ENCODE results near the gene ZNF862.

DNA sequence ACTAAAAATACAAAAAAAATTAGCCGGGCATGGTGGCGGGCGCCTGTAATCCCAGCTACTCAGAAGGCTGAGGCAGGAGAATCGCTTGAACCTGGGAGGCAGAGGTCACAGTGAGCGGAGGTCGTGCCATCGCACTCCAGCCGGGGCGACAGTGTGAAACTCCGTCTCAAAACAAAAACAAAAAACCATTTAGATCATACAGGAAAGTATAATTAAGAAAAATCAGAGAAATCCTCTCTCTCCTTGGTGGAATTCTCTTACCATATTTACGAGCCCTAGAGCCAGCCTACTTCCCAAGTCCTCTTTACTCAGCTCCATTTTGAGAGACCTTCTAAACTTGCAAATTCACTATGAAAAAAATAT, 12.8 kb upstream of the EZH2 start:
- PRO-cap = no peak
- RAMPAGE, long total RNA, 3 experiments = no peak in any of the 3 experiments

GRCh38 chr7:149196691-149197111, 1.4 kb downstream of the ZNF282 start:
- PRO-cap = no peak
- RAMPAGE, long total RNA, 3 experiments = no peak in any of the 3 experiments

DNA sequence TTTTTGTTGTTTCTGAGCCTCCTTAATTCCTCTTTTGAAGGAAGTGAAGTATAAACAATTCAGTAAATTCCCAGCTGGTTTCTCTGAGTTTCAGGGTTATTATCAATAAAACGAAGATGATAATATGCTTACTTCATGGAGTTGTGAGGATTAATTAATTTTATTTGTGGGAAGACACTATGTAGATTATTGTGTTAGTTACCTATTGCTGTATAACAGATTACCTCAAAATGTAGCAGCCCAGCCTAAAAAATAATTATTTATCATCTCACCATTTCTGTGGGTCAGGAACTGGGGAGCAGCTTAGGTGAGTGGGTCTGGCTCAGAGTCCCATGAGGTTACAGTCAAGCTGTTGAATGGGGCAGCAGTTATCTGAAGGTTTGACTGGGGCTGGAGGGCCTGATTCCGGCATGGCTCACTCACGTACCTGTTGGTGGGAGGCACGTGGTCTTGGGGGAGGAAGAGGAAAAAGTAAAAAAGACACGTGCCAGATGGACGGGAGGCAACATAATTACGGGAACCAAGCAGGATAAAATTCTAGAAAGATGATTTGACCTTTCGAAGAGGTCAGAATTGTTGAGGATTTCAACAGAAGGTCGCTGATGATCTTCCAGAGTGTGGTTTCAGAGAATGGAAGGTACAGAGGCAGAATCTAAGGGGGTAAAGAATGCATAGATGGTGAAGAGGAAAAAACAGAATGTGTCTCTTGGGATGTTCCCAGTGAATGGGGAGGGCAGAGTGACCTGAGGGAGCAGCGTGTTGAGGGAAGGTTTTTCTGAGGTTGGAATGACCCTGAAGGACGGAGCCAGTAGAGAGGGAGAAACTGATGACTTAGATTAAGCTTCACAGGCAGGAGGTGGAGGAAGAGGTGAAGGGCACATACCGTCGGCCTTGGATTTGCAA, 8.6 kb downstream of the ZNF282 start:
- PRO-cap = no peak
- RAMPAGE, long total RNA, 3 experiments = no peak in any of the 3 experiments

- PRO-cap = no peak
- RAMPAGE, long total RNA, 3 experiments = no peak in any of the 3 experiments
Measured at GRCh38 chr7:149225858-149227184, 13.1 kb upstream of the ZNF212 start.

GRCh38 chr7:149284737-149285620, 23.0 kb downstream of the ZNF783 start:
- PRO-cap = unidirectional peak, plus-strand start at chr7:149285311; unidirectional peak, plus-strand start at chr7:149285345
- RAMPAGE, long total RNA, 3 experiments = start-site peak on the plus strand in 1 of 3 experiments, at chr7:149285281-149285329 at its widest, 11 reads per replicate

GRCh38 chr7:149355066-149356214, 93.4 kb downstream of the ZNF783 start:
- PRO-cap = no peak
- RAMPAGE, long total RNA, 3 experiments = no peak in any of the 3 experiments

- PRO-cap = no peak
- RAMPAGE, long total RNA, 3 experiments = no peak in any of the 3 experiments
Measured at GRCh38 chr7:149369568-149370052, 91.3 kb downstream of the ZNF777 start.

GRCh38 chr7:149473738-149474109, 12.9 kb upstream of the ZNF777 start:
- PRO-cap = no peak
- RAMPAGE, long total RNA, 3 experiments = no peak in any of the 3 experiments

DNA sequence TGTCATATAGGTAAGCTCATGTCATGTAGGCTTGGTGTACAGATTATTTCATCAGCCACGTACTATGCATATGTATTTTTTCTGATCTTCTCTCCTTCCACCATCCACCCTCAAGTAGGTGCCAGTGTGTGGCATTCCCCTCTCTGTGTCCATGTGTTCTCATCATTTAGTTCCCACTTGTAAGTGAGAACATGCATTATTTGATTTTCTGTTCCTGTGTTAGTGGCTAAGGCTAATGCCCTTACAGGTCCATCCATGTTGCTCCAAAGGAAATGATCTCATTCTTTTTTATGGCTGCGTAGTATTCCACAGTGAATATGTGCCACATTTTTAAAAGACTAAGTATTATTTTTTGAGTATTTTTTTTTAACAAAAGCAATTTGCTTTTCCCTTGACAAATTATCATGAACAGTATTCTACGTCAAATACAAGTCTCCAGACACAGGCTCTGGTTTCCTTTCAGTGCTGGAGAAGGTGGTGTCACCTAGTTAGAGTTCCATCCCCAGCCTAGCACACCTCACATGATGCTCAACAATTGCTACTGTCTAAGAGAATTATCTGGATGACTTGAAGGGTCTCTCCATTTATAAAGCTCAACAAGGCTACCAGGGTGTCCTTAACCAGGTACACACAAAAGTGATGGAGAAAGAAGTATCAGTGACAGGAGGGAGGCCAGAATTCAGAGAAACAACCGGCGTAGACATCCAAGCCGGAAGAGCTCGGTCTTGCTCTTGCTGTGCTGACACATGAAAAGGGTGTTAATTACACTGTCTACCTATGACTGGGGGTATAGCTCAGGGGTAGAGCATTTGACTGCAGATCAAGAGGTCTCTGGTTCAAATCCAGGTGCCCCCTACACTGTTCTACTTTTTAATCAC, 86.6 kb upstream of the ZNF746 start:
- PRO-cap = no peak
- RAMPAGE, long total RNA, 3 experiments = no peak in any of the 3 experiments

DNA sequence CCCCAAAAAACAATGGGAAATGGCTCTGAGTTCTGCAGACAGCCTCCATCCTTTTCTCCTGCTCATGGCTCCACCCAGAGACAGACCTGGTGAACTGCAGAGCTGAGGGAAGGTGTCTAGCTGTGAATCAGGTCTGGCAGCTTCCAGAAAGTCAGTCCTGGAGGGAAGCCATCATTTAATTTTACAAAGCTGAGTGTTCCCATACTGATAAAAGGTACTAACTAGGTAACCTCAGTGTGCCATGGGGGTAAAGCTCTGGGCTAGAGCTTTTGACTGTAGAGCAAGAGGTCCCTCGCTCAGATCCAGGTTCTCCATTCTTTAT, 101.4 kb upstream of the ZNF746 start:
- PRO-cap = no peak
- RAMPAGE, long total RNA, 3 experiments = no peak in any of the 3 experiments

DNA sequence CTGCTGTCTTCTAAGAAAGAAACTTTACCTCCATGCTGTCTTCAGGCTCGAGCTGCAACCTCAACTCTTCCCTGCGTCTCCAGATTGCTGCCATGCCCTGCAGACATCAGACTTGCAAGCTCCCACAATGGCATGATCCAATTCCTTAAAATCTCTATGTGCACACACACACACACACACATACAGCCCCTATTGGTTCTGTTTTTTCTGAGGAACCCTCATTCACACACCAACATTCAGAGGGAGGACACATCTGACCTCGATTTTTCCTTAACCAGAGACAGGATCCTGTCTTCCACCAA, 102.6 kb upstream of the KRBA1 start:
- PRO-cap = no peak
- RAMPAGE, long total RNA, 3 experiments = no peak in any of the 3 experiments

- PRO-cap = no peak
- RAMPAGE, long total RNA, 3 experiments = no peak in any of the 3 experiments
Measured at GRCh38 chr7:149790084-149790645, 16.8 kb upstream of the ZNF467 start.

DNA sequence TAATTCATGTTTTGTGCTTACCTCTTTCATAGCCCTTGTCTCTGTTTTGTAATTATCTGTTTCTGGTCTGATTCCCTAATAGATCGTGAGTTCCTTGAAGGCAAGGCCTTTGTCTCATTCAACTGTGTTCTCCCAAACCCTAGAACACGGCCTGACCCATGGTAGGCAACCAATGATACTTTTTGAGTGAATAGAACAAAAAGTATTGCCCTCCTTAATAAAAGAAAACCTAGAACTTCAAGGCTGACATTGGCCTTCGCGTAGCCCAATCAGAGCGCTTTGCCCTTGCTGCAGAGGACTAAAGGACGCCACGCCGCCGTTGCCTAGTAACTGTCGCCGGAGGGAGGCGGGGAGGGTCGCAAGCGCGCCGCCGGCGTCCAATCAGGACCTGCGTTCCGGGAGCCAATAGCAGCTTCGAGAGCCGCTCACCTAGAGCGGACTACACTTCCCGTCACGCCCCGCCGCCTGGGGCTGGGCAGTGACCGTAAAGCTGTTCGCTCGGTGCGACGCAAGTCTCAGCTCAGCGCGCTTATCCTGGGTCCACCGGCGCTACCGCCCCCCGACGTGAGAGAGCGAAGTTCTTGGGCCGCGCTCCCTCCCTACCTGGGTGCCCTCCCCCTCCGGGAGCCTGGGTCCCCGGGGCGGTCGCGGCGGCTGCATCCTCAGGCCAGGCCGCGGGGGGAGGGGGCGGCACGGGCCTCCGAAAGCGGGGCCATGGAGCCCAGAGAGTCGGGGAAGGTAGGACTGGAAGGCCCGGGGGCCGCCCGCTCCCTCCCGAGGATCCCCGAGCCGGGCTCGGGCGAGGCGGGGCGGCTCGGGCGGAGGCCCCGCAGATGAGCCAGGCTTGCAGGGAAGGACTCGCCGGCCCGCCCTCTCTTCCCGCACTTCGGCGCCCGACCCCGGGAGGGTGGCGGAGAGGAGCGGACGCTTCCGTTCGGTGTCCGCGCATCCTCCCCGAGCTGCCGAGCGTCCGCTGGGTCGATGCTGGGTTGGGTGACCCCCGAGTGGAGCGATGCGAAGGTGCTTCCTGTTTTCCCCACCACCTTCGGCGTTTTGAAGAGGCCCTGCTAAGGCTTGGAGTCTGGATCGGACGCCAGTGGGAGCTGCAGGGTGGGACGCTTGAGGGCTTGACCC, at the start of gene ZNF862:
ZNF862 (plus strand) TSS at position 478 of the 1,134 bp plus-strand sequence.
- PRO-cap = unidirectional peak, plus-strand start at position 478 of the sequence; unidirectional peak, plus-strand start at position 562 of the sequence
- RAMPAGE, long total RNA, 3 experiments = no peak in any of the 3 experiments

DNA sequence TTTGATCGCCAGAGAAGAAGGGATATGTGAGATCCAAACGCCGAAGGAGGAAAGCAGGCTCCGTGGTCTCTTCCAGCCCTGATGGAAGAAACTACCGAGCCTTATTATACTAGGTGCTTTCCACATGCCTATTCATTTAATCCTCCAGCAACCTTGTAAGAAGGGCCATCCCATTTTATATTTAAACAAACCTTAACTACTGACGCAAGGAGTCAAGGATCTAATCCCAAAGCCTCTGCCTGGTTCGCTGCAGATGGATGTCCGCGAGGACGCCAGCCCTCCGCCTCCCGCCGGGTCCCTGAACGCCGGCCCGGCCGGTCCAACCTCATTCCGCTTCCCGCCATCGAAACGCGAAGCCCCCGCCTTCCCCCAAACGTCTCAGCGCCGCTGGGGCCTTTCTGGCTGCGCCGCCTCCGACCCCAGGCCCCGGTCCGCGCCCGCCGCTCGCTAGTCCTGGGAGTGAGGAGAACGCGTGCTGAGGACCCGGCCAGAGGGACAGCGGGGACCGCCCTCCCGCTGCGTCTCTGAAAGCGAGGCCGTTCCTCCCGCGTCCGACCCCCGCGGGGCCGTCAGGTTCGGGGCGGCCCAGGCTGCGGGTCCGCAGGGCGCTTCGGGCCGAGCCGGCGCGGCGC, 620 bp upstream of the ATP6V0E2 start:
- PRO-cap = unidirectional peak, minus-strand start at position 526 of the sequence
- RAMPAGE, long total RNA, 3 experiments = no peak in any of the 3 experiments

- PRO-cap = no peak
- RAMPAGE, long total RNA, 3 experiments = no peak in any of the 3 experiments
Measured at GRCh38 chr7:150047028-150047856, 173.5 kb downstream of the ATP6V0E2 start.

- PRO-cap = no peak
- RAMPAGE, long total RNA, 3 experiments = no peak in any of the 3 experiments
Measured at GRCh38 chr7:150329389-150330202, 6.3 kb upstream of the ACTR3C start.

GRCh38 chr7:150336809-150337034, 4.7 kb downstream of the RARRES2 start:
- PRO-cap = no peak
- RAMPAGE, long total RNA, 3 experiments = no peak in any of the 3 experiments

GRCh38 chr7:150378844-150379201, 307 bp upstream of the ZNF775 start:
- PRO-cap = bidirectional peak, plus-strand start at chr7:150379430, minus-strand start at chr7:150379099
- RAMPAGE, long total RNA, 3 experiments = start-site peak on the minus strand in 1 of 3 experiments, at chr7:150379063-150379099 at its widest, 12 reads per replicate

DNA sequence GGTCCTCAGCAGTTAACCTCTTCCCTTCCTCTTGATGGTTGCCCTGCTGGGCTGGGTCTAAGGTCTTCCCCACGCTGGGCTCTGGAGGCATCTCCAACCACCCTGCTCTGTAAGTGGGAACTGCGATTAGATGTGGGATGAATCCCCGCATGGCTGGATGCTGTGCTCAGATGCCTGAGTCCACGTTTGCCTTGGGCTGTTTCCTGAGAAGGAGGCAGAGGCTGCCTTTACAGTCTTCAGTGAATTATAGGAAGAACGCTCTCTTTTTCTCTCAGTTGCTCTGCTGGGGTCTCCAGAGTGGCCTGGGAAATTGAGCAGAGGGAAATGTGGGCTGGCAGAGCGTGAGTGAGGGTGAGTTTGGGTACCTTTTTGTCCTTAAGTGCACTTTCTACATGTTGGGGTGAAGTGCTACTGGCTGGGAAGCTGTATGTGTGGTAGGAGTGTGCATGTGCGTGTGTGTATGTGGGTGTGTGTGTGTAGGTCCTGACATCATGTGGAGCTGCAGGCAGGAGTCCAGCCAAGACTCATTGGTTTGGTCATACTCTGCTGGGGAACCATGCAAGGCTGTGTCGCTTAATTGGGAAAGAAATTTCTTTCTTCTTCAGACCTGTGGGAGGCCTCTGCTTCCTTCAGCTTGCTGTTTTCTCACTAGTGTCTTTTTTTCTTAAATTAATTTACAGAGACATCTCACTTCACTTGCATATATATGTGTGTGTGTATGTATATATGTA, 1.6 kb downstream of the GIMAP8 start:
- PRO-cap = no peak
- RAMPAGE, long total RNA, 3 experiments = no peak in any of the 3 experiments

DNA sequence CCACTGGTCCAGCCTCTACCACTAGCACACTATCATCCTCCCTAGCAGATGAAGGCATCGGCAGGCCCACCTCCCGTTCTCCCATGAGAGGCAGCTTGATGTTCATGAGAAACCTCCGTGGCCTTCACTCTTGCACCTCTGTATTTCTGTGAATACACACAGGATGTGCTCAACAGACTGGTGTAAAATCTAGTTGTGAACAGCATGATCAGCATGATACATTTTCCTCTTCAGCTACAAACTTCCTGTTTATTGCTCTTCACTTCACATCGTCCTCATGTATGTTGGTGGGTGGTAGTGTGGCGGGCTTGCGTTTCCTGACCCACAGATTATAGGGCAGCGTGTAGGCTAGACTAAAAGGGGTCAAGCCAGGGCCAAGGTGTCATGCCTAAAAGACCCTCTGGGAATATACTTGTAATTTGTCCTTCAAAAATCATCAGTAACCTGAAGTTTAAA, 31.1 kb downstream of the GIMAP8 start:
- PRO-cap = no peak
- RAMPAGE, long total RNA, 3 experiments = no peak in any of the 3 experiments